NB4 (cell line): ENCODE measurements around the genes HS3ST1 and RAB28.

DNA sequence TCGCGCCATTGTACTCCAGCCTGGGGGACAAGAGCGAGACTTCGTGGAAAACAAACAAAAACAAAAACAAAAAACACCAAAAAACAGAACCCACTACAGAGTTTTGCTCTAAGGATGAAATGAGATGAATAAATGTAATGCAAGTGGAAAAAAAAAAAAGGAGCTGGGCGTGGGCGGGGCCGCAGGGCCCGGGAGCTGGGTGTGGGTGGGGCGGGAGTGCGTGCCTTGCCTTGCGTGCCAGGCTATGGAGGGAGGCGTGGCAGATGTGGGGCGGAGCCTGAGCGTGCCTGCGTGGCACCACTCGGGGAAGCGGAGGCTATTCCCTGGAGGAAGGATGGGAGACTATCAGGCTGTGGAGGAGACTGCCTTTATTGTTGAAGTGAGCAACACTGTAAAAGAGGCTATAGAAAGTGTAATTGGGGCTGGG is 46.5 kb downstream of the ZNF518B start:
- RRBS: no CpG with 5 or more reads among the region's 17 CpGs

- RRBS: no CpG with 5 or more reads among the region's 3 CpGs
These were observed 7.4 kb downstream of the ZNF518B start for GRCh38 chr4:10449699-10450336.

DNA sequence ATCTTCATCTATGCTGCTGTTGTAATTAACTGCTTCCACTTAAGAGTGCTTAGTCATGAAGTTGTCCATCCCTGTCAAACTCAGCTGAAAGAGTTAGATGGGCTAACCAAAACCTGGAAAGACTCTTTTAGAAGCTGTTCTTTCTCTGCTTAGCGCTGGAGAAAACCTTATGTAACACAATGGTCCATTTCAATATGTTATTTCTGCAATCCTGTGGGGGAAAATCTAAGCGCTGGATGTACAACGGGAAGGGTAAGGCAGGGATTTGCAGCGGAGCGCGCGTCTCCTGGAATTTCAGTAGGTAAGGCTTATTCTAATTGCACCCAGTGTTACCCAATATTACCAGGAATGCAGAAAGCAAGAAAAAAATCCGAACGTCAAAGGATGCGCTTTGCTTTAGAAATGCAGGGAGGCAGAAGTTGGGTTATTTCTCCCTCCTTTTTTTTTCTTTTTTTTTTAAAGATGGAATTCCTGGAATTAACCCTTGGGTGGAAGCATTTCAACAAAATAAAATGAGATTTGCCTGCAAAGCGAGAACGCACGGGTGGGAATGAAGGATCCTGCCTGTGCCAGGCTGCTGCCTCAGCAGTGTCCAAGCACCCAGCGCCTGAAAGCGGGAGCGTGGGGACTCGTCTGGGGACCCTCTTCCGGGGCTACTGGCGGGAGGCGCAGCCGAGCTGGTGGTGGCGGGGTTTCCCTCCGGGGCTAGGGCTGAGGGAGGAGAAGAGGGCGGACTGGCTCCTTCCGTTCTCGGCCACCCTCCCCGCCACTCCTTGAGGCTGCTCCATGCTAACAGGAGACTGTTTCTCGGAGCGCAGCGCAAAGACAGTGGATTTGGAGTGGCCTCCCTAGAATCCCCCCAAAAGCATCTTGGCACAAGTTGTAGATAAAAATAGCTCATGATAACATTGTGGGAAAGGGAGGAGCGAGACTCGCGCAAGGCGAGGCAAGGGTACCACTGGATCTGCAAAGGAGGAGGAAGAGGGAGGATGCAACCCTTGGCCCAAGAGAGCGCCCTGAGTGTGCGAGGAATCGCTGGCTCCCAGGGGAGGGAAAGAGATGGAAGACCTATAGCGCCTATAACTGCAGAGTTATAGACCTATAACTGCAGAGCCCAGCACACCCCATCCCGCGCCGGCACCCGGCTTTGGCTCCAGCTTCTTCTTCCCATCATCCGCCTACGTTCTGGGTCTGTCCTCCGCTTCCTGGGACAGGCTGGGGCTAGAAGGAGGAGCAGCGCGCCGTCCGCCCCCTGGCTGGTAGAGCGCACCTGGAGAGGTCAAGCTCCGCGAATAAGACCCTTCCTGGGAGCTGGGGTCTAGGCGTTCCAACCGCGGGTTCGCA is 1.6 kb downstream of the HS3ST1 start:
- RRBS: 28% methylated on average over 6 of the region's 56 CpGs

- RRBS: 53% methylated on average over 31 of the region's 76 CpGs
These were observed at the start of gene HS3ST1 for GRCh38 chr4:11428781-11429707. Gene HS3ST1 (minus strand): TSS chr4:11428894.

- RRBS: no CpG with 5 or more reads among the region's 2 CpGs
These were observed 195.7 kb upstream of the HS3ST1 start for GRCh38 chr4:11624411-11624769.

- RRBS: no CpG with 5 or more reads among the region's 6 CpGs
These were observed 340.8 kb upstream of the HS3ST1 start for GRCh38 chr4:11769312-11770015.

DNA sequence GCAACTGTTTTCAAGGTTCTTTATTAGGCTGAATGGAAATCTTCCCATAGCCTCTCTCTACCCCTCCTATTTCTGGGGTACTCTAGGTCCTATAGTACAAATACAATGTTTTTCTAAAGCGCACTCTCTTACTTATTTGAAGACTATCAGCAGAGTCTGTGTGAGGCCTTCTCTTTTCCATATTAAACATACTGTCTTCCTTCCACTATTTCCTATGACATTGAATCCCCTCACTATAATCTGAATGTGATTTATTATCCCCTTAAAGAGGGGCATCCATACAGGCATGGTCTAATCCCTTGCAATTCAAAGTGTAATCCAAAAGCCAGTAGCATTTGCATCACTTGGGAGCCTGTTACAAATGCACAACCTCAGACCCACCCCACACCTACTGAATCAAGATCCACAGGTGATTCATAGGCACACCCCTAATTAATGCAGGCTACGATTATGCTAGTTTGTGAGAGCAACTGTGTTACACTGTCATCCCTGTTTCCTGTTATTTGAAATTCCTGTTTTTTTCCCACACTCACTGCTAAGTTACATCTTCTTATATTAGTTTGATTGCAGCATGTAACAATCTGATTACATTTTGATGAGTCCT is 120.1 kb downstream of the RAB28 start:
- RRBS: no CpG with 5 or more reads among the region's 2 CpGs

GRCh38 chr4:13445258-13446552 is 38.4 kb downstream of the RAB28 start:
- RRBS: 100% methylated on average over 1 of the region's 18 CpGs

DNA sequence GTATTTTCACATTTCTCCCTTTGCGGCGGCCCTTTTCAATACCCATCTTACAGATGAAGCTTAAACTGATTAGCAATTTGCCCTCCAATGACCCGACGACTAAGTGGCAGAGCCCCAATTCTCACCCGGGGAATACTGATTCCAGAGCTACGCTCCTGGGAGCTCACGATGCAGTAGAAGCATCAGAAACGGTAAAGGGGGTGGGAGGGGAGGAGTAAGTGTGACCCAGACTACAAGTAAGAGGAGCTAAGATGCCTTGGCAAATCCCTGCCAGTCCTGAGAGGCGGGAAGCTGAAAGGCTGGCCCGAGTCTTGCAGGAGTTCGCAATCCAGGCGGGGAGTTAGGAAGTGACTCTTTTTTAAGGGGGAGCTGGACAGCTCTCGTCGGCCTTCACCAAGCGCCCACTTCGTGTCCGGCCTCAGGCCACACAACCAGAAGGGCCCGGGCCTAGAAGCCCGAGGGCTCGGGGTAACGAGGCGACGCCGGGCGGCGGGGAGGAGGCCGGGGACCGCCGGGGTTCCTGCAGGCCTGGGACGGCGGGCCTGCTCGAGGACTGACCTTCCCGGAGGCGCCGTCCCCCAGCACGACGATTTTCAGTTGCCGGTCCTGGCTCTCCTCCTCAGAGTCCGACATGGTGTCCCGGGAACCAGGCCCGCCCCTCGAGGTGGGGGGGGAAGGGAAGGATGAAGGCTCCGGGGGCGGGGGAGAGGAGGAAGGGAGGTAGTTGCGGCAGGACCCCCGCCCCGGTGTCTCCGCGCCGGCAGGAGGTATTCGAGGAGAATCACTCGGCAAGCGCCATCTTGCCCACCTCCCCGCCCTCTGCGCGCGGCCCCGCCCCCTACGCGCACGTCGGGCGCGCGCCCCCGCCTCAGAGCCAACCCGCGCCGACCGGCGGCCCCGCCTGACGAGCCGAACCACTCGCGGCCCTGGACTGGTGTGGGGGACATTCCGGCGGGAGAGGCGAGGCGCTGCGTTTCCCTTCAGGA is at the start of gene RAB28:
Gene RAB28 (minus strand): TSS at position 823 of the 986 bp plus-strand sequence.
- RRBS: under 1% methylated on average over 34 of the region's 81 CpGs

- RRBS: no CpG with 5 or more reads among the region's 6 CpGs
These were observed 25.7 kb downstream of the BOD1L1 start for GRCh38 chr4:13601474-13602486.

DNA sequence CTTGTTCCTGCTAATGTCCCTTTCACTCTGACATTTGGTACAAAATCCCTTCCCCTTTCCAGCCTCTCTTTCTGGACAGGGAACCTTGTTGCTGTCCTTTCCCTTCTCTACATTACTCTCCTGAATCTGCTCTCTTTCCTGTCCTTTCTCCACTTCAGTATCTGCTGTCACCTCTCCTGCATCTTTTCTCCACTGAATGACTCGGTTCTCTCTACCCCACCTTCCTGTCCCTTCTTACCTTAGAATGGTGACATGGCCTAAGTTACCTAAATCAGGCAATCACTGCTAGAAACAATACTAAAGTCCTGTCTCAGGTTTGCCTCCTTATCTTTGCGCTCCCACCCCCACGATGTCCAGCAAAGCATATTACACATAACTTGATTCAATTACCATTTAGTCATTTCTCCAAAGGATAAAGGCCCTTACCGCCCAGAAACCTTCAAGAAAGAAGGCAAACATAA is 946 bp downstream of the BOD1L1 start:
- RRBS: no CpG with 5 or more reads among the region's 4 CpGs

DNA sequence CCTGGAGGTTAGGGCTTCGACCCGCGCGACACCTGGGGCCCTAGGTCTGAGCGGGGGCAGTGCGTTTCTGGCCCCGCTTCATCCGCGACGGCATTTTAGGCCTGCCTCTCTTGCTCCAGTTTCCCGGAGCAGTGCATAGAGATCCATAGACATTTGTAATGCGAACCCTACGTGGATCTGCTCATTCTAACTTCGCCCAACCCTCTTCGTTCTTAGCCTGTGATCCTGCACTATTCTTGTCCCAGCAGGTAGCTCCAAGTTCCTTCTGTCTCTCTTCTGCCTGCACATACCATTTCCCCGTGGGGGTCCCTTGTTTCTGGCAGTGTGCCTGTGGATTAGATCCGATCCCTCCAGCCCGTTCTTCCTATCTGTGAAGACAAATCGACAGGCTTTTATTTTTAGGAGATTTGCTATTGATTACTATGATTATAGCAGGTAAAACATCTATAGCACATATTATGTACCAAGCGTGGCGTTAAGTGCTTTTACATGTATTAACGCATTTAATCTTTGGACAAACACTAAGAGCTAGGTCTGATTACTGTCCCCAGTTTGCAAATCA is 498 bp upstream of the BOD1L1 start:
- RRBS: no CpG with 5 or more reads among the region's 22 CpGs

GRCh38 chr4:13840563-13841459 is 213.3 kb upstream of the BOD1L1 start:
- RRBS: no CpG with 5 or more reads among the region's 15 CpGs

- RRBS: no CpG with 5 or more reads among the region's 1 CpG
These were observed 228.6 kb upstream of the BOD1L1 start for GRCh38 chr4:13856161-13856421.

DNA sequence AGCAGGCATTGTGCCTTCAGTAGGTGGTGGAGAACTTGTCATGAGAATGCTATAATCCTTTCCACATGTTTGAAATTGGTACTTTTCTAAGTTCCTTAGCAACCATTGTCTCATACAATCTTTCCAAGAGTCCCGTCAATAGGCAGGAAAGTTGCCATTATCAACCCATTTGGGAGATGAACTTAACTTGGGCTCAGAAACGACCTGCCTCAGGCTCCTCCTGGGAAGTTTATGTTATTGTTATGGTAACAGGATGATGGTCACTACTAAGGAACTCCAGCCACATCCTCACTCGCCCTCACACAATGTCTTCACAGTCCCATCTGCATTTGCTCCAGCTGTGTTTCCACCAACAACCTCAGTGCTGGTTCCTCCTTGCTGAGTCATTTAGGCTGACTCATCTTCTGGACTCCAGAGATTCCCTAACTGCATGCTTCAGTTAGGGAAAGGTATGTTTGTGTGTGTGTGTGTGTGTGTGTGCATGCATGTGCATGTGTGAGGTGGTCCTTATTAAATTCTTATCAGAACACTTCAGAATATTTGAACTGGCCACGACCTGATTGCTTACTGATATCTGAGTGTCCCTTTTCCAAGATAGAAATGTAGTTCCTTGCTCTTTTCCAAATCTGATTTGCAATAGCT is 293.4 kb upstream of the BOD1L1 start:
- RRBS: no CpG with 5 or more reads among the region's 4 CpGs

DNA sequence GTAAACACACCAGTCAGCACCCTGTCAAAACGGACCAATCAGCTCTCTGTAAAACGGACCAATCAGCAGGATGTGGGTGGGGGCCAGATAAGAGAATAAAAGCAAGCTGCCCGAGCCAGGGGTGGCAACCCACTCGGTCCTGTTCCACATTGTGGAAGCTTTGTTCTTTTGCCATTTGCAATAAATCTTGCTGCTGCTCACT is 643.1 kb upstream of the CPEB2 start:
- RRBS: no CpG with 5 or more reads among the region's 4 CpGs

- RRBS: no CpG with 5 or more reads among the region's 5 CpGs
These were observed 5.7 kb downstream of the CPEB2 start for GRCh38 chr4:15007841-15008489.

- RRBS: no CpG with 5 or more reads among the region's 27 CpGs
These were observed 53.5 kb upstream of the C1QTNF7 start for GRCh38 chr4:15374014-15375145.

- RRBS: no CpG with 5 or more reads among the region's 4 CpGs
These were observed 52.8 kb downstream of the FBXL5 start for GRCh38 chr4:15602378-15602752.